ENCODE data around the genes CYLC2 and FKTN.

DNA sequence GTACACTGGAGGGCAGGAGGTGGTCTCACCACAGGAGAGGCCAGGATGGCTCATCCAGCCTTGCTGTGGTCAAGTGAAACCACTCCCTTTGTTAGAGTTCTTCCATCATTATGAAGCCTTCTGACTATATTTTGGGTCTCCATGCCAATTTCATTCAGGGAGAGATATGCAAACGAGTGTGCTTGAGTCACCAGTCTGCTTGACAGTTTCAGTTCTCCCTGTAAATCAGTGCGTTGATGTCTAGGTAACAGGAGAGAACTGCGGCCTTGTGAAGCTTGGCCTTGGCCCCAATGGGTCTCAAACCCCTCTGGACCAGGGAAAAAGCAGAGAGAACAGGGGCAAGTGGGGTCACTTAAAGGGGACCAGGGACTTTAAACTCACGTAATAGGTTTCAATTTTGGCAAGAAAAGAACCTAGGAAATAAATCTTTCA lies 16.3 kb downstream of the PPP3R2 start:
- PRO-cap, 2 experiments, result no peak in any of the 2 experiments

DNA sequence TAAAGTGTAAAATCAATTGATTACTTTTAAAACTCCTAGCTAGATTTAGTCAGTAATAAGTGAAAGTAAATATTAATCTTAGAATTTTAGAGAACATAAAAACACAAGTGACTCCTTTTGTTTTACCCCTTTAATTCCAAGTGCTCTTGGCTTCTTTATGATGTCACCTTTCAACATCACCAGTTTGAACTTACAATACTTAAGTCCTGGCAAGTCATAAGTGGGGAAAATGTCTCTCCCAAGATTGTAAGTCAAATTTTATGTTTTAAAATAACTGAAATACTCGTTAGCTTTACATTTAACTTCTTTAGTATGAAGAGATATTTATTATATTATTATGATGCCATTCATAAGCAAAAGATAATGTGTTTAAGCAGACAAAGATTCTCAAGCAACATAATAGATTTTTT lies at the start of gene CYLC2:
CYLC2 (plus strand) TSS at position 182 of the 410 bp plus-strand sequence.
- PRO-cap, 2 experiments, result no peak in any of the 2 experiments

DNA sequence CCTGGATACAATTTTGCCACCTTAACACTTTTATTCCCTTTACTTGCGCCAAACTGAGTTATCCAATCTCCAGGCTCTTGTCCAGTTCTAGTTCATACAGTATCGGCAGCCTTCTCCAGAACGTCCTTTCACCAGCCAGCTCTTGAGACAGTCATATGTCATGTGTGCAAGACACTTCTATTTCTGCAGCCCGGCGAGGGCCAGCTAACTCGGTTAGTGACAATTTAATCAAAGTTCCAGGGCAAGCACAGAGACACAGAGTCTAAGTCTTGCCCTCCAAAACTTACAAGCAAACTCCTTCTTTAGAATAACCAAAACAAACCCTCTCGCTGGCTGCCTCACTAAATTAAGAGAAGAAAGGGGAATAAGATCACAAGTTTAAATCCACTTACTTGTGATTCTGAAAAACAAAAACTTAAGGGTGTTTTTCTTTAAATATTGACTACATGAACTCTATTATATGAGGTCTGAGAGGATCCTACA lies 12.8 kb downstream of the ABCA1 start:
- PRO-cap, 2 experiments, result peak in 2 of 2 experiments; most common plus-strand start position 231 of the sequence (in 2)

DNA sequence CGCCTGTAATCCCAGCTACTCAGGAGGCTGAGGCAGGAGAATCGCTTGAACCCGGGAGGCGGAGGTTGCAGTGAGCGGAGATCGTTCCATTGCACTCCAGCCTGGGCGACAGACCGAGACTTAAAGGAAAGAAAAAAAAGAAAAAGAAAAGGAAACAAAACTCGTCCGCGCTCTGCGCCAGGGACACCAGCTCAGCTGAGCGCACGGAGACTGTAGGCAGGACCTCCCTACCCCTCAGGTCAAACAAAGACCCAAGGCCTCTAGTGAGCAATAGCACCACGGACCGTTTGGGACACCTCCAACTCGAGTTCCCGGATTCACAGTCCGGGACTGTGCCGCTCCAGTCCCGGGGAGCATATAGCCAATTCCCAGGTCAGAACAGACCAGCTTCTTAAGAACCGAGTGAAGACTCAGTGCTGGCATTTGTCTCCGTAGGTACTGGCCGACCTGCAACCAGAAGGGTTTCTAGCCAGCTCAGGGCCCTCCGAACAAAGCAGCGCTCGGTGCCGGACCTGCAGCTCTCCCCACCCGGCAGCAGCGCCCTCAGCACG lies 798 bp downstream of the ABCA1 start:
- PRO-cap, 2 experiments, result no peak in any of the 2 experiments

DNA sequence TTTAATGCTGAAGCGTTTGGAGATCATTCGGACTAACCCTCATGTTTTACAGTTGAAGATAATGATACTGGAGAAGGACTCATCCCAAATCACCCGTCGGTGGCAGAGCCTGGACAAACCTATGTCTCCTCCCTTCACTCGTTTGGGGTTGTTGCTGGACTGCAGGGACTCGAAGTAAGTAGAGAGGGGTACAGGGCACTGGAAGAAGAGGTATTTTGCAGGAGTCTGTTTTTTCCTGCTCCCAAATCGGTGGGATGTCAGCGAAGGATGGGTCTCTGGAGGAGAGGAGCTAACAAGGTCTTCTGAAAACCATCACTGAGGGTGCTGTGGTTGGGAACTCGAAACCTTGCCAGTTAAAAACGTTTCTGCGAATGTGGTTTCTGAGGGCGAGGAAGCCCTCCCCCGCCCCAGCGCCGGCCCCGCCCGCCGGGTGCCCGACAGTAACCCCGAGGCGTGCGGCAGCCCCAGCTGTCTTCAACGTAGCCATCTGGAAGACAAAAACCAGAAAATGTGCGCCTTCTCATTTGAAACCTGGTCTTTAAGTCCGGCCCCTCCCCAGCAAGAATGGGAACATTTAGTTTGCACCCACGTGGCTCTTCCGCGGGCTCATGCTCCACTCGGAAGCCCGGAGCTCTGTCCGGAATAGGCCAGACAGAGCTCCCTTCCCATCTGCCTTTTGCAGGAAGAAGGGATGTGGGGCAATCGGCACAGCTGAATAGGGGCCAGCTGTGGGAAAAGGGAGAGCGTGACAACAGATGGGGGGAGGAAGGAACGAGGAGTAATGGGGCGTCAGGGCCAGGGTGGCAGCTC lies 63.1 kb upstream of the ABCA1 start:
- PRO-cap, 2 experiments, result peak in 1 of 2 experiments; most common plus-strand start position 679 of the sequence (in 1); most common minus-strand start position 678 of the sequence (in 1)

GRCh38 chr9:105303740-105304208 lies 59.3 kb downstream of the SLC44A1 start:
- PRO-cap, 2 experiments, result no peak in any of the 2 experiments

DNA sequence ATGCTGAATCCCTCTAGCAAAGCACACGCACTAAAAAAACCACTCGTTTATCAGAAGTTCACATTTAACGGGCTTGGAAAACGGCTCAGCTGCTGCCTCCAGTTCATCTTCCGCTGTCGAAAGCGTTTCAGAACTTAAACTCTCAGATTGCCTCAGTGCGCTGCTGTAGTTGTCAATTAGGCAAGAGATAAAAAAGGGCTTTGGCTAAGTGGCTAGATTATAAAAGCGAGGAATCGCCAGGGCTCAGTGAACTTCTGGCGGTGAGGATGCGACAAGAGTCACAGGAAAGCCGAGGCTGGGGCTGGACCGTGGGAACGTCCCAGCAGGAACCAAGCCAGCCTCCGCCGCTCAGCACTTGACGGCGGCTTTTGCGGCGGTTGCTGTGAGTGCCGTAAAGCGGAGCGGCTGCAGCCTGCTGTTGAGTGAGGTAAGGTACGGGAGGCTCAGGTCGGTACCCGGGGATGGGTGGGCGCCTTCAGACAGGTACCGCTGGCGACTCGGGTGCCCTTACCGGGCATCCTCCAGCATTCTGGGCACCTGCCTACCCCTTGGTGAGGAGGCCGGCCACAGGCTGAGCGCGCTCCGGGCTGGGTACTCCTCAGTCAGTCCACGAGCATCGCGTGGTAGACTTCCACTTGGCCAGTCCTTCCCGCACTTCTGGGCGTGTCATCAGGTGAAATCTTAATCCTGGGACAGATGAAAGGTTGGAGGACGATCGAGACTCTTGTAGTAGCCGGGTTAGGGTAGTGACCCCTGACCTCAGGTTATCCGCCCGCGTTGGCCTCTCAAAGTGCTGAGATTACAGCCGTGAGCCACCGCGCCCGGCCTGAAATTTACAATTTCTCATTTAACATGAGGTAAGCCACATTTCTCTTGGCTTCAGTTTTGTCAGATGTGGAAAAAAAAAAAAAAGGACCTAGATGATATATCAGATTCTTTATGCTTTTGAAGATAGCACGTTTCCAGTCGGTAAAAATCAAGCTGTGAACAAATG lies at the start of gene FKTN:
FKTN (plus strand) TSS at position 393 of the 994 bp plus-strand sequence.
- PRO-cap, 2 experiments, result no peak in any of the 2 experiments

- PRO-cap, 2 experiments, result no peak in any of the 2 experiments
Observed at GRCh38 chr9:105693895-105694289, 449 bp upstream of the TMEM38B start.

DNA sequence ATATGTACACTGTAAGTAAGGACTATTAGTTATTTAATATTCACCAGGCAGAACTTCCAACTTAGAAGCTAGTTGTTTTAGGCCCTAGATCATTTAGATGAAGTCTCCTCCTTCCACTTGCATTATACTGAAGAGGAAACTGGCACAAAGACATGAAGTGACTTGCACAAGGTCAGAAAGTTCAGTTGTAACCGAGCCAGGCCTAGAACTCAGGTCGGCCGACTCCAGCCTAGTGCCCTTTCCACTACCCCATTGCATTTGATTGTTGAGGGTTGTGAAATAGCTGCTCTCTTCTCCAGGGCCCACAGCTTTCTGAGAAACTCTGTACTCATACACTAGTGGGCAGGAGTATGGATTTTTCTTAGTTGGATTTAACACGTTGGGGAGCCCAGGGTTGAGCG lies 5.6 kb downstream of the ZNF462 start:
- PRO-cap, 2 experiments, result no peak in any of the 2 experiments

DNA sequence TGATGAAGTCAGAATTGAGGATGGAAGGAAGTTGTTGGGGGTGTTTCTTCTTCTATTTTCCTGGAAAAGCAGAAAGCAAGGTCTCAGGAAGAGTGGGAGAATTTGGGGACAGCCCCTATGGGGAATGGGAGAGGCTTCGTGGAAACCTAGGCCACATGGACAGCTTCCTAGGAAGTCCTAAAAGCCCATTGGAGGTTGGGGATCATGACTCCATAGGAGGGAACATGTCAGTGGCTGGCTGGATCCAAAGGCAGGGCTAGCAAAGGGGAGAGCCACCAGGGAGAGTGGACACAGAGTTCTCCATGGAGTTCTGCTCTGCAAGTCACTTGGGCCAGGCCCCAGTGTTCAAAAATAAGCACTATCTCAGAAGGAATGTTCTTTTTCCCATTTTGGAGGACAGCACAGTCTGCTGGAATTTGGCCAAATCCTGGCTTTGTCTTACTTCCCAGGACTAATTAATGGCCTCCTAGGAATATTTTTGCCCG lies 140.7 kb upstream of the RAD23B start:
- PRO-cap, 2 experiments, result no peak in any of the 2 experiments

DNA sequence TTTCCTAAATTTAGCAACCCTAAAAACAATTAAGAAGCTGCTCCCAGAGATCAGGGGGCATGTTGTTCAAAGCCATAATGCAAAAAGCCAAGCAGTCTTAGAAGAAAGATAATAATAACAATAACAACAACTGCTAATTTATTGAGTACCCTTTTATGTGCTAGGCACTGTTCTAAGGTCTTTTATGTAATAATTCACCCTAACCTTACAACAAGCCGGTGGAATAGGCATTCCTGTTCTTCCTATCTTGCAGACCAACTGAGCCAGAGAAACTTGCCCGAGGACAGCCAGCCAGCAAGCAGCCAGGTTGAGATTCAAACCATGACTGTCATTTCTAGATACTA lies 90.7 kb upstream of the RAD23B start:
- PRO-cap, 2 experiments, result no peak in any of the 2 experiments

GRCh38 chr9:107248938-107249507 lies 34.1 kb upstream of the RAD23B start:
- PRO-cap, 2 experiments, result no peak in any of the 2 experiments

- PRO-cap, 2 experiments, result no peak in any of the 2 experiments
Observed at GRCh38 chr9:107300792-107301044, 17.6 kb downstream of the RAD23B start.

GRCh38 chr9:107324674-107325124 lies 41.6 kb downstream of the RAD23B start:
- PRO-cap, 2 experiments, result no peak in any of the 2 experiments

- PRO-cap, 2 experiments, result no peak in any of the 2 experiments
Observed at GRCh38 chr9:107331297-107331837, 48.3 kb downstream of the RAD23B start.

DNA sequence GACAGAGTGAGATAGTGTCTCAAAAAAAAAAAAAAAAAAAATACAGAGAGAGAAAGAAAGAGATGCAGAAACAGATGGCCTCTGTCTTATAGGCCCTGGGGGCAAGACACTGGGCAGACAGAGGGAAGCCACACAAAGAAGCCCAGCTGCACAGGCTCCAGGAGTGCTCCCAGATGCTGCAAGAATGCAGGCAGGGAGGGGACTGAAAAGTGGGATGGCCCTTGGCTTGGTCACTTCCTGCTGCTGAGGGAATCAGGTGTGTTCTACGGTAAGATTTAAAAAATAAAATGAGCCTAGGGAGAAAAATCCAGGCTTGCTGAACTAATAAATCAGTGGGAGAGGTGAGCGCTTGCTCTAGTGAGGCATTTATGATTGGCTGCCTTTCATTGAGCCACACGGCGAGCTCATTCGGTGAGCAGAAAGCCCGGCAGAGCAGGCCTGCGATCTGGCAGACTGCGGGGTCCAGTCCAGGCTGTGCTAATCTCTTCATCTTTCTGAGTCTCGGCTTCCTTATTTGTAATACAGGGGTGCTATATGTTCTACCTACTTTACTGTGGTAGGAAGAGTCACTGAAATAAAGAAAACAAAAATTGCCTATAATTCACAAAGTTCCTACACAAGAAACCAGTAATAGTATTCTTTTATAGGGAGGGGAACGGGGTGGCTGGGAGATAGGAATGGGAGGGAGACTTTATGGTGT lies 80.6 kb downstream of the RAD23B start:
- PRO-cap, 2 experiments, result no peak in any of the 2 experiments

DNA sequence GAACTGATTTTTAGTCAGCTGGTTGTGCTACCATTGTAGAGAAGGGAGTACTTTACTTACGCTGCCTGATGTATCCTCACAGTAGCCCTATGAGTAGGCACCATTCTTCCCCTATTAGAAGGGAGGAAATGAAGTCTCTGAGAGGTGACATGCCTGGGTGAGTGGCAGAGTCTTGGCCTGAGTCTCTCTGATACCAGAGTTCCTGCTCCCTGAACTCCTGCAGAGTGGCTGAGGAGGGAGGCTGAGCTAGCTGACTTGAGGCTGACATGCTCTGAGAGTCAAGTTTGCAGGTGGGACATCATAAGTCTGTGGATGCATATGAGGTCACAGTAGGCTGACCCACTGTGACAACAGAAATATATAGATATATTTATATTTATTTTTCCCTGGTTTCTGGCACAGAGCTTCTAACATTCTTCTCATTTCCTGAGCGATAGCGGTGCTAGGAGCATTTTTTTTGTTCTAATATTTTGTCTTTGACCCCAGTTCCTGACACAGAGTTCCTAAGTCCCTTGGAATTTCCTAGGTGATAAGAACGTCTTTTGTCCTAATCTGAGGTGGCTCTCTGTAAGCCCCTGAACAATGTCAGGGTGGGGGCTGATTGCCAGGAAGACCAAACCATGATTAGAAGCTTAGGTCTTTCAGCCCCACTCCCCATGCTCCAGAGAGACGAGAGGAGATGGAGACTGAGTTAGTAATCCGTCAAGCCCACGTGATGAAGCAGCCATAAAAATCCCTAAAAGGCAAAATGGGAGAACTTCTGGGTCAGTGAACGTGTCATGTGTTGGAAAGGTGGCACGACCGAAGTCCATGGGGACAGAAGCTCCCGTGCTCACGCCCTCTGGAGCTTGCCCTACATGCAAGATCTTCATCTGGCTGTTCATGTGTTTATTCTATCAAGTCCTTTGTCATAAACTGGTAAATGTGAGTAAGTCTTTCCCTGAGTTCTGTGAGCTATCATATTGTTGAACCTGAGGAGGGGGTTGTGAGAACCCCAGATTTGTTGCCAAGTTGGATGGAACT lies 85.4 kb downstream of the RAD23B start:
- PRO-cap, 2 experiments, result peak in 2 of 2 experiments; most common minus-strand start position 663 of the sequence (in 2)

DNA sequence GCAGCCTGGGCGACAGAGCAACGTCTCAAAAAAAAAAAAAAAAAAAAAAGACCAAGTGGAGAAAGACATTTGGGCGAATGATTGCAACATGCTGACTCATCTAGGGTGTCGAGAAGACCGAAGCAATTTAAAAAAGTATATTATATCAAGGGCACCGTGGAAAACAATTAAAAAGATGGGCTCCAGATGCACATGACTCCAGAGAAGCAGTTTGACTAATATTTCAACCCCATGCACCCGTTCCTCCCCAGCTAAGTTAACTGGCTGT lies 9.1 kb downstream of the KLF4 start:
- PRO-cap, 2 experiments, result no peak in any of the 2 experiments

DNA sequence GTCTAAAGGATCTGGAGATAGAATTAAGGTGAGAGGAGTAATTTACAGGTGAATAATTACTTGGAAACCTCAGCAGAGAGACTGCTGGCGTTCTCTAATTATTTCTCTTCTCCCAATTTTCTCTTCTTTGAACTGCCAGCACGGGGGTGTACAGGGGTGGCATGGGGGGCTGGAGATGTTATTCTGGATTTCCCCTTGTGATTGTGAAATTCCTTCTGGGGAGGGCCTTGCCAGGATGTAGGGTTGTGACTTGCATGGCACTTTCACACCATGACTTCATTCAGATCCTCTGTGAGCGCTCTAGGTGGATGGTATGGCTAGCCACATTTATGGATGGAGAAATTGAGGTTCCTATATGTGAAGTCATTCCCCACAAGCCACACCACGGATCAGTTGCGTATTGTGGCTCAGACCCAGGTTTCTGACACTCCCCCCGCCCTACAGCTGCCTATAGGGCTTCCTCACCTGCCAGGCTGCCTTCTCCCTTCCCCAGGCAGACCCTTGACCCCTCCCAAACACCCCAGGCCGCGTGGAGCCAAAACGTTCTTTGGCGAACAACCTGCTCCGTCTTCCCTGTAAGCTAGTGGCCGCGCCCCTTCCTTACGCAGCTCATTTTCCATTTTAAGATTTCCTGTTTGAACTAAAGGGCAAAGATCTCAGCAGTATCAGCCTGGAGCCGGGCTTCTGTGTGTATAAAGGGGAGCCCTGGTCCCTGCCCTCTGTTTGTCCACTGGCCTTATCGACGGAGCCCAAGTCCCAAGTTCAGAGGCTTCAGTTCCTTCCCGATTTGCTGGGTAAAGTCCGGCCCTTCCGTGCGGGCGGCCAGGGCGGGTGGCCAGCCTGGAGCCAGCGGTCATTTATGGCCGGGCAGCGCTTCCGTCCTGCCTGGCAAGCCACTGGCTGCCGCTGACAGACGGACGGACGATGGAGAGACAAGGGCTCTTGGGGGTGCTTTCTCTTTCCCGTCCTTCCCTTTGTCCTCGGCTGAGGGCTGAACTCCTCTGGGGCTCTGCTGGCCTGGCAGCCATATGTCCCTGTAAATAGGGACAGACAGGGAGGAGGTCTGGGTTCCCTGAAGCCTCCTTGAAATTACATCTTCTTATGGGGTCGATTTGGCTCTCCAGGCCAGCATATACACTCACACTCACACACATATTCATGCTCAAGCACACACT lies 97.9 kb upstream of the KLF4 start:
- PRO-cap, 2 experiments, result peak in 1 of 2 experiments; most common plus-strand start position 662 of the sequence (in 1); most common minus-strand start position 589 of the sequence (in 1)

DNA sequence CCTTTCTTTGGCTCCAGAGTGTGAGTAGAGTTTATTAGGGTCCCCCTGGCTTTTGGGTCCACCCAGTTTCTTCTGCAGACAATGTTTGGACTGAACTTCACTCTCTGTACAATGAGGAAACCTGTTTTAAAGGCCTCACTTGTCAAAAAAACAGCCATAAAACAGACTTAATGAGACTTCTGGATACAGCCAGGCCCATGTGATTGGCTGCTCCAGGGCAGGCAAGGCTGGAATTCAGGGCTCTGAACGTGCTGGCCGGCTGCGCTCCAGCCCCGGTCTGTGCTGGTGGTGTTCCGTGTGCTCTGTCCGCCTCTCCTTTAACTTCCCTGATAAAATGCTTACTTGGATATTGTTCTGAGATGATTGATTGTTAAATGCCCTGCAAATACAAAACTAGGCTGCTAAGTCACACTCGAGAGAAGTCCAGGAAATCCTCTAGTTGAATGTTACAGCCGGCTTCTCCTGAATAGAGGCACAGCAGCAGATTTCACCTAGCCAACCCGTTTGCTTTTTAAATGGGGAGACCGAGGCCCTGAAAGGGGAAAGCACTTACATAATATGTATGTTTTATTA lies 131.3 kb upstream of the KLF4 start:
- PRO-cap, 2 experiments, result no peak in any of the 2 experiments